Measurements from ENCODE around the genes ZNF718, ZNF732, PCGF3, FGFRL1 and CTBP1.

DNA sequence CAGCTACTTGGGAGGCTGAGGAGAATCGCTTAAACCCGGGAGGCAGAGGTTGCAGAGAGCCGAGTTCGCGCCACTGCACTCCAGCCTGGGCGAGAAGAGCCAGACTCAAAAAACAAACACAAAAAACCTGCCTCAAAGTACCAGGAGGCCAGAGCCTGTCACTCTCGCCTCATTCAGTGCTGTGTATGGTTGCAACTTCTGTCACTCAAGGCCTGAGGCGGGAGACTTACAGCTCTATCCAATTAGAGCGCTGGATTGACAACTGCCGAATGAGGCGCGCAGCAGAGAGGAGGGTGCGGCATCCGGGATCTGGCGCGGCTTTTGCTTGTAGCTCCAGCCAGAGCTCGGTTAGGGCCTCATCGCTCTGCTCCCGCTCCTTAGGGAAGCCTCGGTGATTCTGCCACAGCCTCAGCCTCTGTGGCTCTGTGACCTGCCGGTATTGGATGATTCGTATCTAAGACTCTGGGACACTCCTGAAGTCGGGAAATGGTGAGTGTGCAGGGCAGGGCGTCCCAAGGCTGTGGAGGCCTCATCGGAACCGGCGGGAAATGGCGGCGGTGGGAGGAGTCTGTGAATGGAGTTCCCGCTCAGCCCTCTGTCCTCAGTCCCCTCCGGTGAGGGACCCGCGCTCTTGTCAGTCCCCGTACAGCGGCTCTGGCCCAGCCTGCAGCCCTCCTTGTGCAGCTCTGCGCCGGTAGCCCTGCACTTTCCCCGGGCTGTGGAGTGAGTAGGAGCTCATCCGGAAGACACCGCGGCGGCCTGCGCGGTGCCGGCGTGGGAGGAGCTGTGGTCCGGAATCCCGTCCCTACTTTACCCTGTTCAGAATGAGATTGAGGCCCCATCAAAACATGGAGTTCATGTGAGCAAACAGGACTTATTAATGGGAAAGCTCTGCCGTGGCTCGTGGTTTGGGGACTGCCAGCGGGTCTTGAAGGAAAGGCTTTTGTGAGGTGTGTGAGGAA lies at the start of gene ZNF718:
Gene ZNF718, plus strand, starts transcription at position 317 of the 962 bp plus-strand sequence.
- PRO-cap: unidirectional peak, plus-strand start at position 284 of the sequence; bidirectional peak, plus-strand start at position 604 of the sequence, minus-strand start at position 549 of the sequence

DNA sequence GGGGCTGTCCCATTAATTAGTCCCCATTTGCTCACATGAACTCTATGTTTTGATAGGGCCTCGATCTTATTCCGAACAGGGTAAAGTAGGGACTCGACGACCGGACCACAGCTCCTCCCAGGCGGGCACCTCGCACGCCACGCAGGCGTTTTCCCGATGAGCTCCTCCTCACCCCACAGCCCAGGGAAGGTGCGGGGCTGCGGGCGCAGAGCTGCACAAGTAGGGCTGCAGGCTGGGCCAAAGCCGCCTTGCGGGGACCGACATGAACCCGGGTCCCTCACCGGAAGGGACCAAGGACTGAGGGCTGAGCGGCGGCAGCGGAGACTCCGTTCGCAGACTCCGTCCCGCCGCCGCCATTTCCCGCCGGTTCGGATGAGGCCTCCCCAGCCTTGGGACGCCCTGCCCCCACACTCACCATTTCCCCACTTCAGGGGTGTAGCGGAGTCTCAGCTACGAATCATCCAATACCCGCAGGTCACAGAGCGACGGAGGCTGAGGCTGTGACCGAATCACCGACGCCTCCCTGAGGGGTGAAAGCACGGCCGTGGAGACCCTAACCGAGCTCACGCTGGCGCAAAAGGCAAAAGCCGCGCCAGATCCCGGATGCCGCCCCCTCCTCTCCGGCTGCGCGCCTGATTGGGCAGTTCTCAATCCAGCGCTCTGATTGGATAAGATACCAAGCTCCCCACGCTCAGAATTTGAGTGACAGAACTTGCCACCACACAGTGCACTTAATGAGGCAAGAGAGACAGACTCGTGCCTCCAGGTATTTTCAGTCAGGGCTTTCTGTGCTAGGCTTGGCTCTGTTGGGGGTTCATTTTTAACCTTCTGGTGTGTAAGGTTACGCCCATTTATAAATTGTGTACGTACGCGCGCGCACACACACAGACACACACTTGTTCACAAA lies at the start of gene ZNF732:
Gene ZNF732, minus strand, starts transcription at position 582 of the 907 bp plus-strand sequence.
- PRO-cap: no peak

DNA sequence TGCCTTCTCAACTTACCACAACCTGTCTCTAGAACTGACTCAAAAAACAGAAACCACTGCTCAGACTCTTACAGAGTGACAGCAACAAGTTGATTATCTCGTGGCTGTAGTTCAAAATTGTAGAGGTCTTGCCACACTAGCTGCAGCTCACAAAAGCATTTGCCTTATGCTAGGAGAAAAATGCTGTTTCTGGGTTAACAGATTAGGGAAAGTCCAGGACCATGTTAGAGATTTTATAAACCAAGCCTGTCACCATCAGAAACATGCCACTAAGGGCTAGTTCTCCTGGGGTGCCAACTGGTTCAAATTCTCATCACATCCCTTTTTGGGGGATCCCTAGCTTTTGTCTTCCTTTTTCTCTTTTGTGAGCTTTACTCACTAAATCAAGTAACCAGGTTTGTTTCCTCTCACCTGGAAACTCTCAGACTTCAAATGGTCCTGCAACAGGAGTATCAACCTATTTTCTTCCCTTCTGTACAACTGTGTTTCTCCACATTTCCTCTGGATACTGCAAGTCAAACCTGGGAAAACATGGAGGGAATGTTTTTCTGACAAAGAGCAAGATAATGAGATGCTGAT lies 63.5 kb downstream of the ZNF721 start:
- PRO-cap: no peak

GRCh38 chr4:678322-679378 lies 4.3 kb downstream of the MYL5 start:
- PRO-cap: no peak

DNA sequence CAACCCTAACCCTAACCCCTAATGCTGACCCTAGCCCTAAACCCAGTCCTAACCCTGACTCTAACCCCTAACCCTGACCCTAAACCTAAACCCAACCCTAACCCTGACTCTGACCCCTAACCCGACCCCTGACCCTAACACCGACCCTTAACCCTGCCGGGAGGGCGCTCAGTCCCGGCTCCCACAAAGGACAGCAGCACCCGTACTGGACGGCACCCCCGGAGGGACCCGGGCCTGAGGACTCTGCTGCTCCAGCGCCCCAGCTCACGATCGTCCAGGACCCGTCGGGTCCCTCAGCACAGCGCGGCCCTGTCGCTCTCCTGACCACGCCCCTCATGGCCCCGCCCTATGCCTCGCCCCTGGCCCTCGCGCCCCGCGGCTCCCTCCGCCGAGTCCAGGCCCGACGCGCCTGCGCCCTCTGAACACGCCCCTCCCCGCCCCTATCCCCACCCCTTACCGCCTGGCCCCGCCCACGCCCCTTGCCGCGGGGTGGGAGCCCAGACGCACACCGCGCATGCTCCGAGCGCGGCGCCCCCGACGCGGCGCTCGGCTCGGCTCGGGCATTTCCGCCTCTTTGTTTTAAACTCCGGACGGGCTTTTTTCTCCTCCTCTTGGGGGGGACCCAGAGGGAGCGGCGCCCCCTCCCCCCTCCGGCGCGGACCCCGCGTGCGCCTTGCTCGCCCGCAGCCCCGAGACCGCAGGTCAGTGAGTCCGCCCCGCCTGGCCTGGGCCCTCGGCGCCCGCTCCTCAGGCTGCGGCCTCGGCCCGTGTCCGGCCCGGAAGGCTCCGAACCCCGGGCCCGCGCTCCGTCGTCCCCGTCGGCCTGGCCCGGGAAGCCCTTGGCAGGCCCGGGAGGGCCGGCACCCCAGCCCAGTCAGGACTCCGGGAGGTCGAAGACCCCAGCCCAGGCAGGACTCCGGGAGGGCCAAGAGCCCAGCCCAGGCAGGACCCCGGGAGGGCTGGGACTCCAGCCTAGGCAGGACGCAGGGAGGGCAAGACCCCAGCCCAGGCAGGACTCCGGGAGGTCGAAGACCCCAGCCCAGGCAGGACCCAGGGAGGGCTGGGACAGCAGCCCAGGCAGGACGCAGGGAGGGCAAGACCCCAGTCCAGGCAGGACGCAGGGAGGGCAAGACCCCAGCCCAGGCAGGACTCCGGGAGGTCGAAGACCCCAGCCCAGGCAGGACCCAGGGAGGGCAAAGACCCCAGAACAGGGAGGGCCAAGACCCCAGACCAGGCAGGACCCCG lies at the start of gene PCGF3:
Gene PCGF3, plus strand, starts transcription at position 563 of the 1,245 bp plus-strand sequence.
- PRO-cap: bidirectional peak, plus-strand start at position 564 of the sequence, minus-strand start at position 295 of the sequence

GRCh38 chr4:737735-738142 lies 32.1 kb downstream of the PCGF3 start:
- PRO-cap: no peak

DNA sequence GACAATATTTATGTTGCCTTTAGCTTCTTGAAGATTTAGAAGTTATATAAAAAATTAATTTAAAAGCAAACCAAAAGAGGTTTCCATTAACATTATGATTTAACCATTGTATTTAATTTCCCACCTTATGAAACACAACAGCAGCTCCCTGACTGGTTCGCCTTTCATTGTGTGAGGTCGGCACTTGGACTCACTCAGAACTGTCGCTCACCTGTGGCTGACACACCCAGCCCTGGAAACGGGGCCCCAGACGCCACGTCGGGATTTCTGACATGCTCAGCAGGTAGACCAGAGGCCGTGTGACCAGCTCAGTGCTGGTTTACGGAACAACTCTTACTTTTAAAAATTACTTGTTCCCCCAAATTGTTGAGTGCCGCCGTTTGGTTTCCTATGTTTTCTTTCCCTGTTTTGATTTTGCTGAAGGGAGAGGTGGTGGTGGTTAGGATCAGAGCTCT lies 59.4 kb downstream of the CPLX1 start:
- PRO-cap: no peak

- PRO-cap: no peak
Measured at GRCh38 chr4:768829-769713, 56.9 kb downstream of the CPLX1 start.

DNA sequence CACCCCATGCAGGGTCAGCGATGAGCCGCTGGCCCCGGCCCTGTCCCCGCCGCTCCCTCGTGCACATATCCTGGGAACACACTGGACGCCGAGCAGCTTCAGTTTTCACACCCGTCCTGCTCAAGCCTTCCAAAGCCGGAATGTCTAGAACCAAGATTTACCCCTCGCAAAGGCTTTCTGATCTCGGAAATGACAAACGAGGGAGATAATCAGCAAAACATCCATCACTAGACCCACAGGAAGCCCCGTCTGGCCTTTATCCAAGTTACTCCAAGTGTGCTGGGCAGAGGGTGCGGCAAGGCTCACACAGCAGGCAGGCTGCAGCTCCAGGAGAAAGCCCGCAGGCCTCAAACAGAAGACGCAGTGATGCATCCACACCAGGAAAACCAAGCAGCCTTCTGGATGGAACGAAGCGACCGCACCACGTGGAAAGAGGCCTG lies 24.1 kb downstream of the GAK start:
- PRO-cap: no peak

GRCh38 chr4:991645-992411 lies 1.4 kb downstream of the SLC26A1 start:
- PRO-cap: unidirectional peak, minus-strand start at chr4:992017

DNA sequence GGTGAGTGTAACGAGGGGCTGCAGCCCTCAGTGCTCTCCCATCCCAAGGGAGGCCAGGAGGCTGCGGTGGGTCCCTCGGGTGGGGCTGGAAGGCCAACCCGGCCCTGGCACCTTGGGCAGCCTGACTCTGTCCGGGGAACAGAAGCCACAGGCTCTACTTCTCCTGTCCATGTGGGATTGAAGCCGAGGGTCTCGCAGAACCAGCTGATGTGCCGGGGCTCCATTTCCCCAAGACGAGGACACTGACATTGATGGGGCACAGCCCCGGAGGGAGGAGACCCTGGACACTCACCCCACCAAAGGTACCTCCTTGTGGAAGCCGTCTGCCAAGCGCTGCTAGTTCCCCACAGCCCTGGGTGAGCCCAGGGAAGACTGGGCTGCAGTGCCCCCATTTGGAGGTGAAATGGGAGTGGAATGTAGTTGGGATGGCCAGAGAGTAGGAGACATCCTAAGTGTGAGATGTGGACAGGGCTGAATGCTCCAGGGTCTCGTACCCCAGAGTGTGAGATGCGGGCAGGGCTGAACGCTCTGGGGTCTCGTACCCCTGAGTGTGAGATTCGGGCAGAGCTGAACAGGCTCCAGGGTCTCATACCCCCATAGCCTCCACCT lies 2.3 kb upstream of the SLC26A1 start:
- PRO-cap: no peak

DNA sequence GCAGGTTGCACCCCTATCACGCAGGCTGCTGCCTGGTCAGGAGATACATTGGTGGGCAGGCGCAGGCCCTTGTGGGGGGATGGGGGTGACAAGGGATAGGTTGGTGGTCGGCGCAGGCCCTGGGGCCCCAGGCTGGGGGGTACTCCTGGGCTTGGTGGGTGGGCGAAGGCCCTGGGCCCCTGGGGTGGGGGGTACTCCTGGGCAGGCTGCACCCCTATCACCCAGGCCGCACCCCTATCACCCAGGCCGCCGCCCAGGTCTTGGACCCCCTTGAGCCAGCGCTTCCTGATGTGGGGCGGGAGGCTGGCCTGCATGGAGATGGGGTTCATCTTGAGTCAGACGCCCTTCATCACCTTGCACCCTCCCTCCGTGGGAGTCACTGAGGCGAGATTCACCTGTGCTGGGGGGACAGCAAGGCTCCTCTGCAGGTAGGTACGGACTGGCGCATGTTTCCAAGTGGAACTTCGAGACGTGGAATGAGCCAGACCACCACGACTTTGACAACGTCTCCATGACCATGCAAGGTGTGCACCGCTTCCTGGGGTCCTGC lies 7.9 kb upstream of the SLC26A1 start:
- PRO-cap: no peak

DNA sequence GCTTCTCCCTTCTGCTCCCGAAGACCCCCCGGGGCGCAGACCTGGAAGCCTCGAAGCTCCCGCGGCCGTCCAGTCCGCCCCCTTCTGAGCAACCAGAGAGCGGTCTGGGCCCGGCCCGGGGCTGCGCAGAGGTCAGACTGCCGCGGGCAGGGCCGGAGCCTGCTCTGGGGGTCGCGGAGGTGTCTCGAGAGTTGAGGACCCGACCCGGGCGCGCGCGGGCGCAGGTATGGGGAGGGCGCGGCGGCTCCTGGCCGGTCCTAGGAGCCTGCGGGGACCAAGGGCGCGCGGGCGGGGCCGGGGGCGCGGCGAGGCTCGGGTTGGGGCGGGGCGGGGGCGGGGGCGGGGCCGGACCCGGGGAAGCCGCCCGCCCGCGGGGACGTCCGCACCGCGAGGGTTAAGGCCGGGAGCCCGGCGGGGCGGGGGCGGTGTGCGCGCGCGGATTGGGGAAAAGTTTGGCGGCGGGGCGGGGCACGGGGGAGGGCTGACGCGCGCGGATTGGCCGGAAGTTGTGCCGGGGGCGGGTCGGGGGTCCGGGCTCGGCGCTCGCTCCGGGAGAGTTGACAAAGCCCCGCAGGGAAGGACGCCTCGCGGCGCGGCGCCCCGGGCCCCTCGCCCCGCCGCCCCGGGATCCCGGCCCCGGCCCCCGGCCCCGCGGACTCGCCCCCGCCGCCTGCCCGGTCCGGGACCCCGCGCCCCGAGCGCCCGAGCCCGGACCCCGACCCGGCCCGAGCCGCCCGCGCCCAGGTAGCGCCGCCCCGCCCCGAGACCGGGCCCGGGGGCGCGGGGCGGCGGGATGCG lies at the start of gene FGFRL1:
Gene FGFRL1, plus strand, starts transcription at position 554 of the 798 bp plus-strand sequence.
- PRO-cap: bidirectional peak, plus-strand start at position 563 of the sequence, minus-strand start at position 267 of the sequence

- PRO-cap: no peak
Measured at GRCh38 chr4:1025176-1025805, 13.9 kb downstream of the FGFRL1 start.

DNA sequence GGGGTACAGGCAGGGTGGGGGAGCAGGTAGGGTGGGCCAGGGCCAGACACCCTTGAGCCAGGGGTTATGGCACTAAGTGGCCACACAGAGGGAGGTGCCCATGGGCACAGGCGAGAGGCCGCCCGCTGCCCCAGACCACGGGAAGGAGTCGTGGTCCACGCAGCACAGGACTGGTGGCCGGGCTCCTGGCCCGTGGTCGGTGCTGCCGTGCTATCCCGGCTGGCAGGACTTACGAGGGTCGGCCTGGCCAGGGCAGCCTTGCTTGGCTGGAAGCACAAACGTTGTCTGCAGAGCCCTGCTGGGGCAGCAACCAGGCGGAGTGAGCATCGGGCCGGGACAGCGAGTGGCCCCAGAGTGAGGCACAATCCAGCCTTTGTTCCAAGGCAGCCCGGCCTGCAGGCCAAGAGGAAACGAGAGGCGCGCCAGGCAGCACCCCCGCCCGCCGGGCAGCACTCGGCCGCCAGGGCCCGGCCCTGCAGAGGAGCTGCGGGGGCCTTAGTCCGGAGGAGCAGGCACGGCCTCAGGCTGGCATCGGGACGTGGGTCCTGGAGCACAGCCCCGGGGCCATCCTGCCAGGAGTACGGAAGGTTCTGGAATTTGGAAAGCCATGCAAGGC lies 24.0 kb downstream of the FGFRL1 start:
- PRO-cap: no peak

- PRO-cap: no peak
Measured at GRCh38 chr4:1154043-1155370, 17.9 kb downstream of the SPON2 start.

GRCh38 chr4:1234914-1235163 lies 14.1 kb downstream of the CTBP1 start:
- PRO-cap: no peak

DNA sequence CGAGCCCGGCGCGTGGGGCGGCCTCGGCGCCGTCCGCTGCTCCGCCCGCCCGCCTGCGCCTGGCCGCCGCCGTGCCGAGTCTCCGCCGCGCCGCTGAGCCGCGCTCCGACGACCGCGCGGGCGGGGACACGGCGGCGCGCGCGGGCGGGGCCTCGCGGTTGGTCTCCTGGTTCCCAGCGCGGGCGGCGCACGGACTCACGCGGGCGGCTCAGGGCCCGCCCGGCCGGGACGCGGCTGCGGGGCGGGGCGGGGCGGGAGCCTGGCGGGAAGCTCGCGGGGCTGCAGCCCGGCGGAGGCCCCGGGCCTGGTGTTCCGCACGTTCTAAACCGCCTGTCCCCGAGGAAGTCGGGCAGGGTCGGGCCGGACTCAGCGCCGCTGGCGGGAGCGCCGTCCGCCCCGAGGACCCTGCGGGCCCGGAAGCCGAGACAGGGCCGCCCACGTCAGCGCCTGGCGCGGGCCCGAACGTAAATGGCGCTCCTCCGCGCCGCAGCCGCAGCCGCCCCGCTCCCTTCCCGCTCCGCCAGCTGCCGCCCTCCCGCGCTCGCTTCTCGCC lies at the start of gene CTBP1:
Gene CTBP1, minus strand, starts transcription at position 122 of the 553 bp plus-strand sequence.
- PRO-cap: bidirectional peak, plus-strand start at position 247 of the sequence, minus-strand start at position 84 of the sequence; bidirectional peak, plus-strand start at position 467 of the sequence, minus-strand start at position 419 of the sequence

GRCh38 chr4:1290011-1291082 lies 656 bp downstream of the MAEA start:
- PRO-cap: bidirectional peak, plus-strand start at chr4:1290480, minus-strand start at chr4:1290460

DNA sequence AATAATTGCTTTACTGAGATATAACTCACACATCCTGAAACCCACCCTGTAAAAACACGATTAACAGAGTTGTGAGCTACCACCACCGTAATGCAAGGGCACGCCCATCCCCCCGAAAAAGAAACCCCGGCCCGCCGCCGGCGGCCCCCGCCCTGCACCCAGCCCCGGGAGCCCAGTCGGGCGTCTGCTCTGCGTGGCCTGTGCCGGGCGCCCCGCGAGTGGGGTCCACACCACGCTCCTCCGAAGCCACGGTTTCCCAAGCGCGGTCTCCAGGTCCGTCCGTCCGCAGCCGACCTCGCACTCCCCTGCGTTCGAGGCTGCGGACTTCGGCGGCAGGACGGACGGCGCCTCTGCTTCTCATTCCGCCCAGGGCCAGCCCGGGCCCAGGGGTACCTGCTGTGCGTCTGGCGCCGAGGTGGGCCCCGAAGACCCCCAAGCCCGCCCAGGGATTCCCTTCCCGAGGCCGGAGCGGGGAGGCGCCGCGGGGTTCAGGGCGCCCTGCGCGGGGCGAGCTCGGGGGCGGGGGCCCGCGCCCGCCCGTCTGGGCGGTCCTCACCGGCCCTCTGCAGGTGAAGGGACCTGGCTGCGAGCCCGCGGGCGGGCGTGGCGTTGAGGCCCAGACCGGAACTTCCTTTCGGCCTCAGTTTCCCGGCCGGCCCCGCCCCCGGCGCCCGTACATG lies 713 bp upstream of the UVSSA start:
- PRO-cap: unidirectional peak, plus-strand start at position 175 of the sequence; unidirectional peak, minus-strand start at position 385 of the sequence